ENCODE data around the gene PIK3R1.

DNA sequence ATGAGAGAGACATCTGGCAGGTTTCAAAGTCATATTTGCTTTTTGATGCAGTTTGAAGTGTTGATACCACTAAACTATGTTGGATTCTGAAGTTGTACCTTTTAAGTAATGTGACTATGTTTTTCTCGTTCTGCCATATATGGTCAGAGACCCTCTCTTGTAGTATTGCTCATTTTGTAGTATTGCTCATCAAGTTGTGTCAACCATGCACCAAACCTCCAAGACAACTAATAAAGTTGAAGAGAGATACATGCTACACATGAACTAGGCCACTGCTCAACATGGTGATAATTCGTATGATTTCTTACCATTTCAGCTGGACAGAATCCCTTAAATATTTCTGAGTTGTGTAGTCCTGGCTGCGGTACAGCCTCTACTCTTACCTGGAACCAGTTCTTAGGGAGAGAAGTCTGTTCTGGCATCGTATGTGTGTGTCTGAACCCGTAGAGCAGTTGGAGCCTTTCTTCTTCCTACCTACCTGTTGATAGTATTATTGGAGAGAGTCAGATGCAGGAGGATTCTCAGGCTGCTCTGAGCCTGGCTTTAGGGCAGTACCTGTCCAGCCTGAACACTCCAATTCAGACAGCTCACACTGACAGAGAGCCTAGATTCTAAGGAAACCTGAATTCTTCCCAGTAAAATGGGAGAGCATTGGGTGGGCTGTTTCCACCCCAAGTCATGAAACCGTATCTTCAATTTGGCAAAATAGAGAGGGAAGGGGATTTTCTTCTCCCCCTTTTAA, 190.2 kb downstream of the CD180 start:
- RRBS, 2 experiments = no CpG with 5 or more reads among the region's 6 CpGs

DNA sequence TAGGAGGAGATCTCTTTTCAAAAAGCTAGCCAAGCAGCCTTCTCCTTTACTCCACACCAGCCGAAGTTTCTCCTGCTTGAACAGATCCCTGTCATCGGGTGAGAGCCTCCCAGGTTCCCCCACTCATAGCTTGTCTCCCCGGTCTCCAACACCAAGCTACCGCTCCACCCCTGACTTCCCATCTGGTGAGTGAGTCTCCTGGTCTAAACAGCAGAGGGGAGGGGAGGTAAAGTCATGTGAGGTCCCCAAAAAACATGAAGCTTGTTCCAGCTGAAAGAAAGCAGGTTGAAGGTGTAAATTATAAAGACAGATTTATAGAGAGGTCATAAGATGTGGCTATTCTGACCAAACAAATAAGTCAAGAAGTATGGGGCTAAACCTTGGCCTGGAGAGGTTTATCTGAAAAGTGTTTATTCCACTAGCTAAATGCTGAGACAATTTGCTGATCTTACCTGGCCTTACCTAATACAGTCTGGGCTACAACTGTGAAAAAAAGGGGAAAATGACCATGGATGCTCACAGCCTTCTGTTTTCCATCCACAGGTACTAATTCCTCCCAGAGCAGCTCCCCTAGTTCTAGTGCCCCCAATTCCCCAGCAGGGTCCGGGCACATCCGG, 33.9 kb downstream of the CD180 start:
- RRBS, 2 experiments = 85 to 88% methylated on average over 1 of the region's 6 CpGs

GRCh38 chr5:67234585-67235394, 38.2 kb upstream of the CD180 start:
- RRBS, 2 experiments = no CpG with 5 or more reads among the region's 12 CpGs

- RRBS, 2 experiments = no CpG with 5 or more reads among the region's 1 CpG
These were observed 91.3 kb upstream of the CD180 start for GRCh38 chr5:67288005-67288214.

DNA sequence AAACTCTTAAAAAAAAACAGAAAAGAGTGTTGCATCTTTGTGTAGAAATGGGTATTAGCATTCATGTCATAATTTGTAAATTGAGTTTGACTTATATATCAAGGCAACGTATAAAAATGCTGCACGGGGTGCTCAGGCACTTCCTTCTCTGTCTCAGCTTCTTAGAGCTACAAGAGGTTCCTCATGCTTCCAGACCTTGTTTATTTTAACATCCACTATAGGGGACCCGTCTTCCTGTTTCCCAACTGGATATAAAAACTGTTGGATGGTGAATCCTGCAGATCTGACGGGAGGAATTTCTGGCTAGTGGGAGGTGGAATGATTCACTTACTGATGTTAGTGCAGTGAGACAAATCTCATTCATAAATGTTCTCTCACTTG, 108.0 kb upstream of the CD180 start:
- RRBS, 2 experiments = no CpG with 5 or more reads among the region's 4 CpGs

DNA sequence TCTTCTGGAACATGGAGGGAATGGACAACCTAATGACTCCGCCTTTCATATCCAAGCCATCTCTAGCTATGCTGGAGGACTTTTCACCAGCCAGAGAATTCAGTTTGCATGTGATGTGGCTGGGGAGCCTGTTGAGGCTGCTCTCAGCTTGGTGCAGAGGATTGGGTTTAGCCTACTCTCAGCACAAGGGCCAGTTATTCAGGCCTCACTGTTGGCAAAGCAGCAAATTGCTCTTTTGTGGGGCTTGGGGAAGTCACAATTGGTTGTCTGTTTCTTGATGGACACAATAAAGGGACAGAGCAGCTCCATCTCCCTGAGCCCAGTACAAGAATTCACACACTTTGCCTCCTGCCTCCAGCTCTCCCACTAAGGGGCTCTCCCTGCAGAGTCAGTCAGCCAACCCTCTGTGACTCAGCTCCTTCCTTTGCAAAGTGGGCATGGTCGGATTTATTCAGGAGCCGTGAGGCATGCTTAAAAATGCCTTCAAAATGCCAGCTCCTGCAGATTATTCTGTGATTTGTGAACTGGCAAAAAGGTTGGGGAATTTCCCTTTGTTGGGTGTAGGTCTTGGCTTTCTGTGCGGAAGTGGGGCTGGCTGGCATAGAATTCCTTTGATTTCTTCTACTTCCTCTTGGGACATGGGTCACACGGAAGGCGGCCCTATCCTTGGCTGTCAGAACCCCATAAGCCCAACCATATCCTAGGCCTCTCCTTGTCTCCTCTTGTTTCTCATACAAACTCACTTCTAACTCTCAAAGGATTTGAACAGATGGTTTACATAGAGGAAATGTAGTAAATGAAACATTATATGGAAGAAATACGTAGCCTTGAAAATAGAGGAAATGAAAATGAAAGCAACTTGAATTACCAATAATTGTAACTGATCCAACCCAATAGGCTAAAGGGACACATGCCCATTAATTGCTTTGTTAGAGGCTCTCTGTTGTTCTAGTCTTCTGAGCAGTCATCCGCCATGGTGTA, 118.7 kb upstream of the CD180 start:
- RRBS, 2 experiments = no CpG with 5 or more reads among the region's 8 CpGs

- RRBS, 2 experiments = no CpG with 5 or more reads among the region's 4 CpGs
These were observed 340.7 kb upstream of the CD180 start for GRCh38 chr5:67537237-67537782.

GRCh38 chr5:67817659-67818600, 397.6 kb upstream of the PIK3R1 start:
- RRBS, 2 experiments = no CpG with 5 or more reads among the region's 38 CpGs

DNA sequence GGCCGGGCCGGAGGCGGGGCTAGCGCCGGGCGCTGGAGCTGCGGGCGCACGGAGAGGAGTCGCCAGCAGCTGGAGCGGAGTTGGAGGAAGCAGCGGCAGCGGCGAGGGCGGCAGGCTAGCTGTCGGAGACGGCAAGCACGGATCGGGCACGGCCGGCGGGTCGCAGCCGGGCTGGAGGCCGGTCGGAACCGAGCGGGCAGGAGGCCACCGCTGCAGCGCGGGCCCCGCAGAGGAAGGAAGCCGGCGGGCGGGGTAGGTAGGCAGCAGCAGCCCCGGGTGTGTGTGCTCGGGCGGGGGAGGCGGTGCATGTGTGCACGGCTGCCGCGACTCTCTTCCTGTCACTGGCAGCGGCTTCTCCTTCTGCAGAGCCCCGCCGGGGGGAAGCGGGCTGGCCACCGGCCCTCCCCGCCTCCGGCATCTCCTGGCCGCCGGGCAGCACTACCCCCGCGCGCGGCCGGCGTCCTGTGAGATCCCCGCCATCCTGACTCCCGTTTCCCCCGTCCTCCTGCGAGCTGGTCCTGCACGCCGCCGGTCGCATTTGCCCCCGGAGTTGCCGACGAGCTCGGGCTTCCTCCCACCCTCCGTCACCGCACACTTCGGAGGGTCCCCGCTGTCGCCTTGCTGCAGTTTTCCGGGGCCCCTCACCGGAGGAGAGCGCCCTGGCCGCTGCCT, at the start of gene PIK3R1:
Gene PIK3R1, plus strand, starts transcription at position 59 of the 672 bp plus-strand sequence.
- RRBS, 2 experiments = 1% methylated on average over 32 to 36 of the region's 78 CpGs

- RRBS, 2 experiments = no CpG with 5 or more reads among the region's 1 CpG
These were observed 17.4 kb downstream of the PIK3R1 start for GRCh38 chr5:68232821-68233526.

- RRBS, 2 experiments = 23 to 34% methylated on average over 3 of the region's 11 CpGs
These were observed 24.0 kb downstream of the PIK3R1 start for GRCh38 chr5:68239287-68240230.

DNA sequence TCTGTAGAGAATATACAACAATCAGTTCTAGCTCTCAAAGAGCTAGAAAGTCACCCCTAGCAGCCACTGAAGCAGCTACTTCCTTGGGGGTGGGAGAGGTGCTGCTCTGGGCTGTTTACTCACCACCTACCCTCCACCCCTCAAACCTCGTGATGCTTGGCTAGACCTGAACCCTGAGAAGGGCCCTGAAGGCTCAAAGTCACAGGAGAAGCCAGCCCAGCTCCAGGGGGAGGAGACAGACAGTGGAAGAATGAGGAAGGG, 180.3 kb downstream of the PIK3R1 start:
- RRBS, 2 experiments = no CpG with 5 or more reads among the region's 1 CpG

DNA sequence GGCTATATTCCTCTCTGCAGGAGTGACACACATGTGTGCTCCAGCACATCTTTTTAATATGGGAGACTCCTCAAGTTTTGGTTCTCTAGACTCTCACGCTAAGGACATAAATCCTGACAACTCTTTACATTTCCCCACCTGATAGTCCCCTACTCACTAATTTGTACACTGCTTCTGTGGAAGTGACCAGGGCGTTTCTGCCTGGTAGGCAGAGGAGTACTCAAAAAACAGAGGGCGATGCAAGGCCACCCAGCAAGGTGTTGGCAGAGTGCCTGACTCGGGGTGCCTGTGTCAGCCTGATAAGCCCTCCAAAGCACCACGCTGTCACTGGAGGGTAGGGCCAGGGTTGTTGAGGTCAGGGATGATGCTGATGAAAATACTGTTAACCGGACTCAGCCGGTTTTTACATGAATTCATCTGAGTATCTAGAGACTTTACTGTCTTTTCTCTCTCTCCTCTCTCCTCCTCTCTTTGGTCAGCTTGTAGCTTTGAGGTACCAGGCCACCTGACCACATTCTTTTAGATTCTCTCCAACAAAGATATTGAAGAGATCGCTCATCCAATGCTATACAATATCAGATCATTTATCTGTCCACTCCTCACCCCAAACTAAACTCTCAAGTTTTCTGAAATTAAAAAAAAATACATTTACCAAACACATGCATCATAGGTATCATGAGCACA, 205.1 kb downstream of the PIK3R1 start:
- RRBS, 2 experiments = no CpG with 5 or more reads among the region's 8 CpGs

- RRBS, 2 experiments = no CpG with 5 or more reads among the region's 5 CpGs
These were observed 241.2 kb downstream of the PIK3R1 start for GRCh38 chr5:68456686-68457265.

DNA sequence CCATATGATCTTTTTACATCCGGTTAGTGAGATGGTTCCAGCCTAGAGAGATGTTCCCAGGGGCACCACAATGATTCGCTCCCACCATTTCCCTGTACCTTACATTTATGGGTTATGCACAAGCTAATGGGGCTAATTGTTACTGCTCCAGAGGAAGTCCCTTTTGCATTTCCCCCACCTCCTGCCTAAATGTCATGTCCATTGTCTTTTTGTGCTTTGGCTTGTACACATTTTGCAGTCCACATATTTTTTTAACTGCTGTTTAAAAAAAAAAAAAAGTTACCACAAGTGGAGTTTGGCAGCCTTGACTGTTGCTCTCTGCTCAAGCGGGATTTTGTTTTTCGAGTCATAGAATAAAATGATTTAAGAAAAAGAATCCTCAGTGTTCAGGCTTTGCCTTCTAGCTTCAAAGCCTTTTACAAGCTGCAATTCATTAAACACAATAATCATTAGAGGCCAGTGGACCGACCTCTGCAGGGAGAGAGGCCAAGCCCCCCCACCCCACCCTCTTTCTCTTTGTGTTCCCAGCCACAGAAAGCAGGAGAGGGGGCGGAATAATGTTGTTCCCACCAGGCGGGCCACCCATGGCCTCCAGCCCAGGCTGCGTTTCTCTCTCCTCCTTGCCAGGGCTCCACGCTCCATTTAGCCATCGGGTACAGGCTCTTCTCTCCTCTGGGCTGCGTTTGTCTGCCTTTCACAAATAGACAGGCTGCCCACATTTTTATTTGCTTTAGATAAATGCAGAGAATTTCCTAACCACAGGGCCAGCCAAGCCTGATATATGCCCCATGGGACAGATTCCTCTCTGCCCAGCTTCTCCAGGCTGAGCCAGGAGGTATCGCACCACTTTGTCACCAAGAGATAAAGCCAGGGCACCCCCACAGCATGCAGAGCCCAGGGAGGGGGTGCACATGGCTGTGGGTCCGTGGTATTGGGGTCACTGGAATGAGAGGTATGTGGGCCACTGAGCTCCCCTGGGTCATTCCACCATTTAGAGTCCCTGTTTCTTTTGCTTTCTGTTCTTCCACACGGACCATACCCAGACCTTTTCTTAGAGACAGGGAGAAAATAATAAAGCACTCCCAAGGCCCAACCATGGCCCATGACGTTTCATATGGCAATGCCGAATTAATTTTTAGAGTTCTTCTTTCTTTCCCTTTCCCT, 318.7 kb downstream of the PIK3R1 start:
- RRBS, 2 experiments = no CpG with 5 or more reads among the region's 16 CpGs

- RRBS, 2 experiments = no CpG with 5 or more reads among the region's 3 CpGs
These were observed 410.2 kb upstream of the SLC30A5 start for GRCh38 chr5:68683587-68684005.

GRCh38 chr5:69075639-69076238, 18.1 kb upstream of the SLC30A5 start:
- RRBS, 2 experiments = no CpG with 5 or more reads among the region's 10 CpGs

DNA sequence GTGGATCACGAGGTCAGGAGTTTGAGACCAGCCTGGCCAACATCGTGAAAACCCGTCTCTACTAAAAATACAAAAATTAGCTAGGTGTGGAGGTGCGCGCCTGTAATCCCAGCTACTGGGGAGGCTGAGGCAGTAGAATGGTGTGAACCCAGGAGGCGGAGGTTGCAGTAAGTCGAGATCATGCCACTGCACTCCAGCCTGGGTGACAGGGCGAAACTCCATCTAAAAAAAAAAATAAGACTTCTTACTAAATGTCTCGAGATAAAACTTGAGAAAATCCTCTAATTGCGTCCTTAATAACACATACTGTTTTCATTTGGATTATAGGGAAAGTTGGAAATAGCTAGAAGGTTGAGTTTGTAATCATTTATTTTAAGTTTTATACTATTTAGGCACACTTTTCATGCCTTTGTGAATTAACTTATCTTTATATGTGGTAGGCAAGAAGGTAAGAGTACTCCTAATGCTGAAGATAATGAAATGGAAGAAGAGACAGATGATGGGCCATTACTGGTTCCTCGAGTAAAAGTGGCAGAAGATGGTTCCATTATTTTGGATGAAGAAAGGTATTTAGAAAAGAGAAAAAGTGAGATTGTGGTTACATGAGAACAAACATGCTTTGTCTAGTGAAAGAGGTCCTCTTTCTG, 10.3 kb downstream of the BDP1 start:
- RRBS, 2 experiments = no CpG with 5 or more reads among the region's 11 CpGs

DNA sequence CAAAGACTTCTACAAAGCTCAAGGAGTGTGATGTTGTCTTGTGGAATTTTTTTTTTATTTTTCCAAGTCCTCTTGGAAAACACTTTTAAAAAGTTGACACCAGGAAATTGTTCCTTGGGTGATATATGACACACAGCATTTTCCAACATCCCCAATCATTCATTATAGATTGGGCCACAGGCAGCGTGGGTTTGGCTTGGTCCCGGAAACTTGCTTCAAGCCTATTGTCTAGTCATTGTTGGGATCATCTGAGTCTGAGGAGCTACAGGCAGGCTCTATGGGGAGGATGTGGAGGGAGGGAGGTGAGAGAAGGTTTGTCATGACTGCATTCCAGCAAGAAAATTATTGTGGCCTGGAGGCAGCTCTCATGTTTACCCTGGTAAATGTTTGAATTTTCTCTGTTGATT, 30.5 kb downstream of the CARTPT start:
- RRBS, 2 experiments = no CpG with 5 or more reads among the region's 2 CpGs

DNA sequence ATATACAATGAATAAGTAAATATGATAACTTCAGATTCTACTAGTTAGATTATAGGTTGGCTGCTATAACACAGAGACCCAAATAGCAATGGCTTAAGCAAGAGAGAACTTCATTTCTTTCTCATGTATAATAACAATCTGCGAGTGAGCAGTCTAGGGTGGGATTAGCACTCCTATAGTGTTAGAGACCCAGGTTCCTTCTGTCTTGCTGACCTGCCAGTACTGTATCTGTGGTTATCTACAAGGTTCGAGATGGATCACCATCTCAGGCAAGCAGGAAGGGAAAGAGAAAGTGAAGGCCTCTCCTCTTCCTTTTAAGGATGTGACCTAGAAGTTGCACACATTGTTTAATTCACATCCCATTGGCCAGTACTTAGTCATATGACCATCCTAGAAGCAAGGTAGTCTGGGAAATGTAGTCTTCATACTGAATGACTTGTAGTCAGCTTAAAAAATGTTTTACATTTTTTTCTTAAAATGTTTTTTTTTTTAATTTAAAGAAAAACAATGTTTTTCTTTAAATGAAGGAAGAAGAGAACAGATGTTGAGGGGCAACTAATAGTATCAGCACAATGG, 168.6 kb downstream of the CARTPT start:
- RRBS, 2 experiments = no CpG with 5 or more reads among the region's 2 CpGs

All from bronchial epithelial cell (primary cell).